ENCODE measurements around a stretch of chr14.

DNA sequence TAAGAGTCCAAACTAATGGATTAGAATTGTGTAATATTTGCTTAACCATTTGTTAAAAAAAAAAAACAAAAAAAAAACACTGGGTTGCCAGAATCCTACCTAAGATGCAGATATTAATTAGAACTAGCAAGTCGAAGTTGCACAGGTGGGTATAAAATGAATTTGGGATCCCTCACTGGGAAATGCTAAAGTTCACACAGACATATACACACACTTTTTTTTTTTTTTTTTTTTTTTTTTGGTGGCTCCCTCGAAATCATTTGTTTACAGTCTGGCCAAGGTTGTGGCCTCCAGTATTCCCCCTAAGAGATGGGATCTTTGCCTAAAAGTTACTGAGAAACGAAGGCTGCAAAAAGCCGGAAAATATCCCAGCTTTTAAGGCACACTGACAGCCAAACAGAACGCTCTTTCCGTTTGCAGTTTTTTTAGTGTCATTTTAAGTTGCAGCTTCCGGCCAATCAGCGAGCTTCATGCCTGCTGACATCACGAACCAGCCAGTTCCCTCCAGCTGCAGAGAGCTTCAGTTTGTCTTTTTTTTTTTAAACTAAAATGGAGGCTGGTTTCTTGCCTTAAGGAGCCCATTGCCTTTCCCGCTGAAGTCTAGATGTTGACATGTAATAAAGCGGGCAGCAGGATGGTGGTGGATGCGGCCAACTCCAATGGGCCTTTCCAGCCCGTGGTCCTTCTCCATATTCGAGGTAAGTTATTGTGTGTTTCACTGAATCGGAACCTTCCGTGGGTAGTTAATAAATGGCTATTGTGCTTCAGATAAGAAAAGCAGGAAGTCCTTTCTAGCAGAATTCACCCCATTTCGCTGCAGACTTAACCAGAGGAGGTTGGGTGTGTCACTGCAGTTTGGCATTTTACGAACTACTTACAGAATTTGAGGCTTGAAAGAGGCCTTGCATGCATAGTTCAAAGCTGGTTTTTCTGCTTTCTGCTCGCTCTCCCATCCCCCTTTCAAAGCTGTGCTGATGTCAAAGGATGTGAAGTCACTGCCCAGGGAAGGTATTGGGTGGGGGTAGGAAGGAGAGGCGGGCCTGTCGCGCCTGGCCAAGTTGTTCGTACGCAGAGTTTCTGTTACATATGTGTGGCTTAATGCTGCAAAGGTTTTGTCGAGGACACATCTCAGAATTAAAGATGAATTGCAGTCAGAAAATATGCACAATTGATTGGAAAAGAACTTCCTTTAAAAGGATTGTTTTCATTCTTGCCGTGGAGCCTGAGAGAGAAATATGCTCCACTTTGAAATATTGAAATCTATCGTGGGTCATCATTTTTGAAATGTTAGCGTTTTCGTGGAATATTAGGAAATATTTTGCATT is 48.3 kb downstream of the PPP2R5C start:
- PRO-cap, 8 experiments: peak in 8 of 8 experiments; most common plus-strand start position 547 of the sequence (in 8); most common minus-strand start position 410 of the sequence (in 8)

DNA sequence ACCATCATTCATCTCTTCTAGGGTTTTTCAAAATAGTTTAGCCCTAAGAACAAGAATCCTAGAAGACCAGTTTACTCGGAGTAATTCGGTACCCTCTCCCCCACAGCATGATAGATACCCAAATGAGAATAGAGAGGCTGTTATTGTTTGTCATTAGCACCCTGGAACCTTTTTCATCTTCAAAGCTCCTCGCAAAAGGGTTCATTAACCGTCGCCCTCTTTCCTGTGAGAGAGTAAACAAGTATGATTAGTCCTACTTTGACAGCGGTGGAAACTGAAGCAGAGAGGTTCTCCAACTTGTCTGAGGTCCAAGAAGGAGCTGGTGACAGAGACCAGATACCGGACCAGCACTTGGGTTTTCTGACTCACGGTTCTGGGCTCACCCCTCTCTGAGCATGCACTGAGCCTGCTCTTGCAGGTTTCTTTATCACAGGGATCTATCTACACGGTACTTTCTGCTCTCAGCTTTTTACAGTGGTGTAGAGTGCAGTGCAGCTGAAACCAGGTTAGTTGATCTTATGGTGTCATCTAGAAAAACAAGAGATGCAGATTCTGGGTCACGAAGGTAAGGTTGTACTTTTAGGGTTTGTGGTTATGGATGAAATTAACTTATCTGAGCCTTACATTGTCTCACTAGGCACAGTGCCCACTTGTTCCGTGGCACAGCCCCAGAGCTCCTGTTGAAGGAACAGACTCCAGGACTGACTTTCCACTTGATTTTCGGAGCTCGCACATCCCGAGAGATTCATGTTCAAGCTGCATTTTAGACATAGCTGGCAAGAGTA is 62.1 kb downstream of the PPP2R5C start:
- PRO-cap, 8 experiments: peak in 8 of 8 experiments; most common plus-strand start position 540 of the sequence (in 5); most common minus-strand start position 391 of the sequence (in 8)

DNA sequence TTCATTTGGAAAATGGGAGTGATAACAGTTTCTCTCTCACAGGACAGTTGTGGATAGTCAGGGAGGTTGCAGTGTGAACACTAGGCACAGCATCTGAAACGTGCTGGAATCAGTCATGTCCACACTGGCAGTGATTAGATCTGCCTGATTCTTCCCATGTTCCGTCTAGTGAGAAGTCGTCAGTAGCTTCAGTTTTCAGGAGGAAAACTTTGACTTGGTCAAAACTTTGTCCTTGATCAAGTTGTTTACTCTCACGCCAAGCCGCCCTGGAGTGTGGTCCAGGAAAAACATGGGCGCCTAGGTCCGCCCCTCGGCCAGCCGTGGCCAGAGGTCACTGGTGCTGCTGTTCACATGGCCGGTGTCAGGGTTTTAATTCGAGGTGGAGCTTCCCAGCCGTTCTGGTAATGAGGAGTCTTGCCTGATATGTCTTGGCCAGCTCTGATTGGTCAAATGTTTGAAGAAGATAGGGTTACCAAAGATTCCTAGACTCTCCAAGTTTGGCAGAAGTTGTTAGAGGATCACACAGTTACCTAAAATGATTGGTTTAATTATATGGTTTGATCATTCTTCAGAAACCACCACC is 71.5 kb downstream of the PPP2R5C start:
- PRO-cap, 8 experiments: peak in 1 of 8 experiments; most common plus-strand start position 368 of the sequence (in 1)

DNA sequence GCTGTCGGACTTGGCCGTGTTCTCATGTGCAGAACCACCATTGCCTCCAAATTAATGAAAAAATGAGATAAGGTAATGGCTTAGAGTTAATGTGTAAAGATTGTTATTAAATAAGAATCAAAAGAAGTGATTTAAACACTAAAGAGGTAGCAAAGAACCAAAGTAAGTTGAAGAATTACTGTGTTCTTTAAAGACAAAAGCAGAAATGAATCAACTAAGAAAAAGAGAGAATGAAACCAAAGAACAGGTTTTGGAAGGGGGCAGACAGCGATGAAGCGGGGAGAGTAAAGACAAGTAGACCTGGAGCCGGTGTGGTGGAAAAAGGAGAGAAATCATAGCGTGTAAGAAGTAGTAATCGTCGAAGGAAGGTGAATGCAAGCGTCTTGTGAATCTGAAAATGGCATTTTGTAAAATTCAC is 76.4 kb downstream of the PPP2R5C start:
- PRO-cap, 8 experiments: peak in 5 of 8 experiments; most common plus-strand start position 305 of the sequence (in 2)

DNA sequence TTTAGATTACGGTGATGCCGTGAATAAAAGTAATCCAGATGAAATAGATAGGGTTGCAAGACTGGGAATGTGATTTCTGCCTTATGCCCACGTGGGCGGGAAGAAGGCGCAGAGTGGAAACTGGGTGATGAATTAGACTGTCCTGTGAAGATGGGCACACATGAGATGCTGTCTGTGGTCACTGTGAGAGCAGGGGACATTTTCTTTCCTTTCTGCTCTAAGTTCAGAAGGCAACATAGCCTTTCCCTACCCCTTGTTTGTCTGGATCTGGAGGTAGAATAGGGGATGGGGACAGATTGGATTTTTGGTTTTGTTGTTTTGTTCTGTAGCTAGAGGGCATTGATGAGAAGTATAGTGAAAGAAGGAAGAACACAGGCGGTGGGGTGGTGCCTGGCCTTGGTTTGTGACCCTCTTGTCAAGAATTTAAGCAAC is 97.8 kb downstream of the PPP2R5C start:
- PRO-cap, 8 experiments: no peak in any of the 8 experiments

DNA sequence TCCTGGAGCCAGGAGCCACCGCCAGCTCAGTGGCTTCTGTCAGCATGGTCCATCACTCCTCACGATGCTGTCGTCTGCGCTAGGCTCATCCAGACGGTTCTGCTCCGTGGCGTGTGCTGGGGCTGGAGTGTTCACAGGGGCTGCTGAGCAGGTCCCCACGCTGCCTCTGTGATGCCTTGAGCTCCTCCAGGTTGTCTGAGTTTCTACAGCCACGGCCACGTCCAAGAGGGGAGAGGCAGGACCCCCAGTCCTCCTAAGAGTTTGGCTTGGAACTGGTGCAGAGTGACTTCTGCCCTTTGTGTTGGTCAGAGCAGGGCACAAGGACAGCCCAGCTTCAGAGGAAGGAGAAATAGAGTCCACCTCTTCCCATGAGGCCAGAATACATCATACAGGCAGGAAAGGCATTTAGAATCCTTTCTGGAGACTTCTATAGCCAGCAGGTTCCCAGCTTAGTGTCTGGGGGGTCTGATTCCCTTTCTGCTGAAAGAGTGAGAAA is 76.9 kb upstream of the DYNC1H1 start:
- PRO-cap, 8 experiments: peak in 3 of 8 experiments; most common plus-strand start position 260 of the sequence (in 3)

DNA sequence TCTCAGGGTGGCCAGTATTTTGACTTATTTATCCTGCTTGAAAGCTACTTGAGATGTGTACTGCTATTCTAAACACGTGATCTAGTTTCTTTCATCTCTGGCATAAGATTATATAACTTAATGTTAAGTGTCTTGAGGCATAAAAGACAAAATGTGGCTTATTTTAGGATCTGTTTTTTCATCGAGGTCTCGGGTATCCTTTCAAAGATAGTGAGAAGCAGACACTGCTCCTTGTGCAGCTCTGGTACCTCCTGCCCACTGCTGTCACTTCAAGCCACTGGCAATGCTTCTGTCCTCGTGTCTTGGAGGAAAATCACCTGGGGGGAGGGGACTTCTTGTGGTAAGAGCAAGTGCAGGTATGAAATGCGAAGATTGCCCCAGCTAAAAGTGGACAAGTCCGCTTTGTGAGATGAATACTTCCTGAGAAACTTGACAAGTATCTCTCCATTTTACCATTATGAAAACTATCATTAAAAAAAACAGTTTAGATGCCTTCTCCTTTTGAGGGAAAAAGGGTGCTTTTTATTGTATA is 37.8 kb upstream of the DYNC1H1 start:
- PRO-cap, 8 experiments: no peak in any of the 8 experiments

DNA sequence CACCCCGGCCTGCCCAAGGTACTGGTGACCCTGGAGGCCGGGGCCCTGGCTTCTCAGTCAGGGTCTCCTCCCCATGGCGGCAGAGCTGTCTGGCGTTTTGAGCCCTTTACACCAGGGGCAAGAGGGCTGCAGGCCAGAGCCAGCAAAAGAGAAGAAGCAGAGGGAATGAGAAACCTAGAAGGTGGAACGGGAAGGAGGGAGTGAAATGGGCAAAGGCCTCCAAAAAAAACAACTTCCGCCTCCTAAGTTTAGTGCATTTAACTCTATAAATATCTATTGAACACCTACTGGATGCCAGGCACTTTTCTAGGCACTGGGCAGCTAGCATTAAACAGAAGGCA is 15.3 kb upstream of the DYNC1H1 start:
- PRO-cap, 8 experiments: peak in 4 of 8 experiments; most common plus-strand start position 149 of the sequence (in 1); most common minus-strand start position 167 of the sequence (in 4)

DNA sequence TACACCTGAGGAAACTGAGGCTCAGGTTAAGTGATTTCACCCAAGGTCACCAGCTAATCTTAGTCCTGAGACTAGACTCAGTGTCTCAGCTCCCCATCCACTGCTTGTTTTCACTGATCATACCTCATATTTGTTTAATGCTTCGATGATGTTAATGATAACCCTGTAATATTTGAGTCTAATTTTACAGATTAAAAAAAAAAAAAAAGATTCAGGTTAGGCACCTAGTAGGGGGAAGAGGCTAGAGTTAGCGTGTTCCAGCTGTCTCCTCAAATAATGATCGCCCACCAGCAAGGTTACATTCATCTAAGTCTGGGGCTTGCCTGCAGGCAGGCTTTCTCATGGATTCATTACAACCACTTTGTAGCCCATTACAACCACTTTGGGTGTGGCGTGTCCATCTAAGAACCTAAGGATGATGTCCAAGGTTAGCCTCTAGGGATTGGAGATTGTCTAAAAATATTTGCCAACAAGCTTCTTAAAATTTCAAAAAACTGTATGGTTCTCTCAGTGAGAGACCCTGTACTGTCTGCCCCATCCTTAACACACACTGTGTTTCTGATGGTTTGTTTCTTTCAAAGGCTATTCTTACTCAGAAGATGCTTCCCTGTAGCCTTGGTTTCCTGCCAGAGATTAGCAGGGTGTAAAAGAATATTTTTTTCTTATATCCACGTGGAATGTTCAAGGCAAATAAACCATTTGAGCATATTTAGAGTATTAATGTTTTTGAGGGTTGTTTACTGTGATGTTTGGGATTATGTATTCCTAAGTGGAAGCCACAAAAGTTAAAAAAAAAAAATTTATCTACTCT is 1.5 kb downstream of the DYNC1H1 start:
- PRO-cap, 8 experiments: no peak in any of the 8 experiments

DNA sequence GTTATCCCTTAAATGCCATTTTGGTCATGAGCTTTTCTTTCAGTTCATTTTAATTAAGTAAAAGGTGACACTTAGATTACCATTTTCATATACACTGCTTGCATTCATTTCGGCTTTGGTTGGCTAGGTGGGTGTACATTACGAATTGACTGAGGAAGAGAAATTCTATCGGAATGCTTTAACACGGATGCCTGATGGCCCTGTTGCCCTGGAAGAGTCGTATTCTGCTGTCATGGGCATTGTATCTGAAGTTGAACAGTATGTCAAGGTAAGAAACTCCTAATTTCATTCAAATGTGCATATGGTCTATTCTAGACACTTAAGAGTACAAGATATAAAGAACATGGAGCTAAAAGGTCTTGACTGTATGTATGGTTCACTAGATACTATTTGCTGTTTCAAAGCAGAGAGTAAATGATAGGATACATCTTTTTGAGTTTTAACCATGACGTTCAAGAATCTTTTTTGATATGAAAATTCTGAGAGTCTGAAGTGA is 29.7 kb downstream of the DYNC1H1 start:
- PRO-cap, 8 experiments: no peak in any of the 8 experiments

- PRO-cap, 8 experiments: peak in 8 of 8 experiments; most common plus-strand start chr14:102087303 (in 5); most common minus-strand start chr14:102087629 (in 2)
These were observed 636 bp upstream of the HSP90AA1 start for GRCh38 chr14:102087188-102088171.

DNA sequence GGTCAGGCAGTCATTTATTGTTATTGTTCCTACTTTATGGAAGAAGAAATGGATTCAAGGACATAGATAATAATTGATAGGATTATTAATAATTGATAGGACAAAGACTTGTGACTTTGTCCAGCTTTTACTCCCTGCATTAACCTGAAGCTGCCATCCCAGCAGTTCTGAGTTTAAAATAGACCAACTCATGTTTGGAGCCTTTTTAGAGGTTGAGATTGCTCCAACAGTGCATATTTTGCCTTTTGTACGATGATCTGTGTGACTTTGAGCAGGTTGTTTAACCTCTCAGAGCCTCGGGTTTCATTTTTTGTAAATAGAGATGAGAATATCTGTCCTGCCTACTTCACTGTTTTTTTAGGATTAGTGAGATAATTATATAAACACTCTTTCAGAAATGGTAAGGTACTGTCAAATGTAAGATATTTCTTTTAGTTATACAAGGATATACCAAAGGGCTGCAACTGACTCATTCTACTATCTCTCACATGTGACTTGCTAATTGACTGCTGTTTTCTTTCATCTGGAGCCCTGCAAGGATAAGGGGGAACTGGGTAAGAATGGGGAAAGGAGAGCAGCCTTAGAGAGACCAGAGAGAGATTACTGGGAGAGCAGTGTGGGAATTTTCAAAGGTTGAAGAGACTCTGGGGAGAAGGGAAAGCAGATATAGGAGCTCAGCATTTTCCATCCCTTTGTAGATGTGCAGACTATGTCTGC is 15.3 kb downstream of the WDR20 start:
- PRO-cap, 8 experiments: no peak in any of the 8 experiments

DNA sequence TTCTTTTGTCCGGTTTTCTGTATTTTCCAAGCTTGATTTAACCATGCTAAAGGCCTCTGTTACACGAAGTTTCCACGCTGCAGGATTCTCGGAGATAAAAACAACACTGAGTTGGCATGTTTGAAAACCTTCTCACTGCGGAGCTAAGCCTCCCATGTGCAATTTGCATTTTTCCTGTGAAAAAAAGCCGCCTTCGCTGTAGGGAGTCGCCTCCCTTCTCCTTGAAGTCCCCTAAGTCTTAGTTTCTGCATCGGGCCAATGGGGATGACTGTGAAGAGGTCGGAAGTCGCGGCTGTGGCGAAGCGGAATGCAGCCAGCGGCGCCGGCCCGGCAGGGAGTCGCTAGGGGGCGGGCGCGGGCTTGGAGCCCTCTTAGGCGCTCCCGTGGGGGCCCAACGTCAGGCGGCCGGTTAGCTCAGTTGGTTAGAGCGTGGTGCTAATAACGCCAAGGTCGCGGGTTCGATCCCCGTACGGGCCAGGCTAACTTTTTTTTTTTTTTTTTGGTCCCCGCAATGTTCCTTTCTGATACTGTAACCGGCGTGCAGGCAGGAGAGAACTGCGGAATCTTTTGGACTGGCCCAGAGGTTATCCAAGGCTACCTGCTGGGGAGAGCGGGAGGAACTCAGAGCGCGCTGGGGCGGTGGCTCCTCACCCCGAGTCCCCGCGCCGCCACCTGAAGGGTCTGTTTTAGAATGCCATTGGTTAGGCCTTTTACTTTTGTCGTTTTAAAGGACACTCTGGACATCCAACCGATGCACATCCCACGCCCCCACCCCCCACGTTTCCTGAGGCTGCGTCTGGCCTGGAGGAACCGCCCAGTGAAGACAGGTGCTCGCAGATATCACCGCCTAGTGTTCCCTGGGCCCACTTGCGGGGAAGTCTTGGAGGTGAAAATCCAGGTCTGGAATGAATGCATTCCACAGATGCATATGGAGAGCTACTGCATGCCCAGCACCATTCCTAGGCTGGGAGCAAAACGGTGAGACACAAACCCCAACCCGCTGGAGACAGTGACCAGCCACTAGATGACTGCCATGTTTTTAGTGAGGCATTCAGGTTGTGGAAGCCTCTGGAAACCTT is 2.5 kb upstream of the ZNF839 start:
- PRO-cap, 8 experiments: peak in 7 of 8 experiments; most common plus-strand start position 400 of the sequence (in 5); most common minus-strand start position 237 of the sequence (in 1)

DNA sequence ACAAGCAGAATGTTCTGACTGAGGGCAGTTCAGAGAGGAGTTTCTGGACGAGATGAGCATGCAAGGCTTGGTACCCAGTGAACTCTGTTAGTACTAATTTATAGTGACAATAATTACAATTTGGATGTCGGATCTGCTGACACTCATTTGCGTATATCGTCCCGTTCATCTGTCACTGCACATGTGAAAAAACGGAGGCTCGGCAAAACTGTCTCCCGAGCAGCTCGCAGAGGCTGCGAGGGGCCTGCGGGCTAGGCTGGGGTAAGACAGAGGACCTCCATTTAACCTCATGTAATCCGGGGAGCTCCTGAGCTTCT is 275 bp downstream of the CINP start:
- PRO-cap, 8 experiments: no peak in any of the 8 experiments

DNA sequence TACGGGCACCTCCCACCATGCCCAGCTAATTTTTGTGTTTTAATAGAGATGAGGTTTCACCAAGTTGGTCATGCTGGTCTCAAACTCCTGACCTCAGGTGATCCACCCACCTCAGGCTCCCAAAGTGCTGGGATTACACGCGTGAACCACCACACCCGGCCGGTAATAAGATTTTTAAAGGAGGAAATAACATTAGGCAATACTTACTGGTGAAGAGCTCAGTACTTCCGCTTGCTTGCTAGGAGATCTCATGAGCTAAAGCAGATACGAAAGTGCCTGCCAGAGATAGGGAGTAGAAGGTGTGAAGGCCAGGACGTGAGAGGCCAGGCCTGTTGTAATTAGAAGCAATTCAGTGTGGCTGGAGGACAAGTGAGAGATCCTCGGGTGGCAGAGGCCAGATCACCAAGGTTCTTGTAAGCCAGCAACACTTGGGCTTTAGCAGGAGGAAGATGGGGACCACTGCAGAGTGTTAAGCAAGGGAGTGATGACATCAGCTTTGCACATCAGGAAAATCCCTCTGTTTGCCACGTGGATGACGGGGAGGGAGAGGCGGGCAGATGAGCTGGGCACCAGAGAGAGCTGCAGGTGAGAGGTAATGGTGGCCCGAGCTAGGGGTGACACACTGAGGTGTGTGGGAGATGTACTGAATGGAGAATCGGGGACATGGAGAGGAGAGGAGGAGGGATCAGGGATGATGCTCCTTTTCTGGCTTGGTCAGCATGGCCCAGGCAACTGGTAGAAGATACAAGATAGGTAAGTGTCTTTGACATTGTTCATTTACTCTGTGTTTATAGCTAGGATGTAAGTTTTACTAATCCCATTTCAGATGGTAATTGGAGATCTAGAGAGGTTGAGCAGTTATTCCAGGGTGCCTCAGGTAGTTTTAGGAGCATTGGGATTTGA is 7.7 kb downstream of the TECPR2 start:
- PRO-cap, 8 experiments: peak in 1 of 8 experiments; most common plus-strand start position 355 of the sequence (in 1)

GRCh38 chr14:102408260-102409353 is 45.9 kb downstream of the TECPR2 start:
- PRO-cap, 8 experiments: no peak in any of the 8 experiments

DNA sequence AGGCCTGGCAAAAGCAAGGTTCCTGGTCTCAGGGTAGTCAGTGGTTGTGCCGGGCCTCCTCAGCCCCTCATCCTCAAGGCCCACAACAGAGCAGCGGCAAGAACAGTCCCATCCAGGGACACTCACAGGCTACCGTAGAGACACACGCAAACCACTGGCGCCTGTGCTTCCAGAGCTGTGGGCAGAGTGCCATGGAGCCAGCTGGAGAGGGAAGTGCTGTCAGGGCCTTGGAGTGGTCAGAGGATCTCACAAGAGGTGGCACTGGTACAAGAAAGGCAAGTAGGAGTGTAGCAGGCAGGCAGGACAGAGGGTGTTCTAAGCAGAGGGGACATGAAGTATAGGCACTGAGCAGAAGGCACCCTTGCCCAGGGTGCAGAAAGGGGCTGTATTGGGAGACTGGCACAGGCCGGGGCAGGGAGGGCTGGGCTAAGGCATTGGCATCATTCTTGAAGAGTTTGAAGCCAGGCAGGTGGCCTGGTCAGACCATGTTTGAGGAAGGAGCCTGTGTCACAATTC is 34.6 kb downstream of the ANKRD9 start:
- PRO-cap, 8 experiments: no peak in any of the 8 experiments

GRCh38 chr14:102498239-102499024 is 11.1 kb downstream of the ANKRD9 start:
- PRO-cap, 8 experiments: no peak in any of the 8 experiments

DNA sequence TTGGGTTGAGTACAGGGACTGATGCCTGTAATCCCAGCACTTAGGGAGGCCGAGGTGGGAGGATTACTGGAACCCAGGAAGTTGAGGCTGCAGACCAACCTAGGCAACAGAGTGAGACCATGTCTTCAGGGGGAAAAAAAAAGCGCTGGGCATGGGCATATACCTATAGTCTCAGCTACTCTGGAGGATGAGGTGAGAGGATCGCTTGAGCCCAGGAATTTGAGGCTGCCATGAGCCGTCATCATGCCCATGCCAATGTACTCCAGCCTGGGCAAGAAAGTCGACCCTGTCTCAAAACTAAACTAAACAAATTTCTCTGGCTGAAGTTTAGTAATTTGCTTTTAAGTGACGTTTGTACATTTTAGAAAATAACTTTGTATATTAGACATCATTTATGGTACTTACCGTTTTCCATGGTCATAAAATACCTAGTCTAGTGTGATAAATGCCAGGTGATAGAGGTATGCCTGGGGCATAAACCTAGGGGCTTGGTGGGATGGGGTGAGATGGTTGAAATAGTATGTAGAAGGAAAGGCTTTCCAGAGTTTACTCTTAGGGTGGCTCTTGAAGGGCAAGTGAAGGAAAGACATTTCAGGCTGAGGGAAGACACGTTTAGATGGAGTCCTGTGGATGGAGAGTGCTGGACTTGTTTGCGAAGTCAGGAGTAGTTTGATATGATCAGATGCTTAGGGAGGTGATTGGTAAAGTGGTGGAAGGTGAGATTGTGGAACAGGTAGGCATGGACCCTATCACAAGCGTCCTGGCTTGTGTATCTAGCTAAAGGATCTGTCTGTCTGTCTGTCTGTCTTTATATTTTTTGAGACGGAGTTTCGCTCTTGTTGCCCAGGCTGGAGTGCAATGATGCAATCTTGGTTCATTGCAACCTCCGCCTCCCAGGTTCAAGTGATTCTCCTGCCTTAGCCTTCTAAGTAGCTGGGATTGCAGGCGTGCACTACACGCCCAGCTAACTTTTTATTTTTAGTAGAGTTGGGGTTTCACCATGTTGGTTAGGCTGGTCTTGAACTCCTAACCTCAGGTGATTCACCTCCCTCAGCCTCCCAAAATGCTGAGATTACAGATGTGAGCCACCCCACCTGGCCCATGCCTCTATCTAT is 26.2 kb downstream of the RCOR1 start:
- PRO-cap, 8 experiments: peak in 1 of 8 experiments; most common plus-strand start position 622 of the sequence (in 1)

- PRO-cap, 8 experiments: no peak in any of the 8 experiments
These were observed 74.5 kb upstream of the TRAF3 start for GRCh38 chr14:102702521-102703296.